GM19239 (cell line): ENCODE data around the genes IL24 and C1orf116.

DNA sequence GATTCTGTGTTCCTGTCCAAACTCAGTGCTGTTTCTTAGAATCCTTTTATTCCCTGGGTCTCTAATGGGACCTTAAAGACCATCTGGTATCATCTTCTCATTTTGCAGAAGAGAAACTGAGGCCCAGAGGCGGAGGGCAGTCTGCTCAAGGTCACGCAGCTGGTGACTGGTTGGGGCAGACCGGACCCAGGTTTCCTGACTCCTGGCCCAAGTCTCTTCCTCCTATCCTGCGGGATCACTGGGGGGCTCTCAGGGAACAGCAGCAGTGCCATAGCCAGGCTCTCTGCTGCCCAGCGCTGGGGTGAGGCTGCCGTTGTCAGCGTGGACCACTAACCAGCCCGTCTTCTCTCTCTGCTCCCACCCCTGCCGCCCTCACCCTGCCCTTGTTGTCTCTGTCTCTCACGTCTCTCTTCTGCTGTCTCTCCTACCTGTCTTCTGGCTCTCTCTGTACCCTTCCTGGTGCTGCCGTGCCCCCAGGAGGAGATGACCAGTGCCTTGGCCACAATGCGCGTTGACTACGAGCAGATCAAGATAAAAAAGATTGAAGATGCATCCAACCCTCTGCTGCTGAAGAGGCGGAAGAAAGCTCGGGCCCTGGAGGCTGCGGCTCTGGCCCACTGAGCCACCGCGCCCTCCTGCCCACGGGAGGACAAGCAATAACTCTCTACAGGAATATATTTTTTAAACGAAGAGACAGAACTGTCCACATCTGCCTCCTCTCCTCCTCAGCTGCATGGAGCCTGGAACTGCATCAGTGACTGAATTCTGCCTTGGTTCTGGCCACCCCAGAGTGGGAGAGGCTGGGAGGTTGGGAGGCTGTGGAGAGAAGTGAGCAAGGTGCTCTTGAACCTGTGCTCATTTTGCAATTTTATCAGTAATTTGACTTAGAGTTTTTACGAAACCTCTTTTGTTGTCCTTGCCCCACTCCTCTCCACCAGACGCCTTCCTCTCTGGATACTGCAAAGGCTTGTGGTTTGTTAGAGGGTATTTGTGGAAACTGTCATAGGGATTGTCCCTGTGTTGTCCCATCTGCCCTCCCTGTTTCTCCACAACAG lies 38.1 kb upstream of the IL19 start:
- RRBS, result no CpG with 5 or more reads among the region's 23 CpGs

GRCh38 chr1:206842482-206842860 lies 23.0 kb upstream of the IL20 start:
- RRBS, result no CpG with 5 or more reads among the region's 5 CpGs

DNA sequence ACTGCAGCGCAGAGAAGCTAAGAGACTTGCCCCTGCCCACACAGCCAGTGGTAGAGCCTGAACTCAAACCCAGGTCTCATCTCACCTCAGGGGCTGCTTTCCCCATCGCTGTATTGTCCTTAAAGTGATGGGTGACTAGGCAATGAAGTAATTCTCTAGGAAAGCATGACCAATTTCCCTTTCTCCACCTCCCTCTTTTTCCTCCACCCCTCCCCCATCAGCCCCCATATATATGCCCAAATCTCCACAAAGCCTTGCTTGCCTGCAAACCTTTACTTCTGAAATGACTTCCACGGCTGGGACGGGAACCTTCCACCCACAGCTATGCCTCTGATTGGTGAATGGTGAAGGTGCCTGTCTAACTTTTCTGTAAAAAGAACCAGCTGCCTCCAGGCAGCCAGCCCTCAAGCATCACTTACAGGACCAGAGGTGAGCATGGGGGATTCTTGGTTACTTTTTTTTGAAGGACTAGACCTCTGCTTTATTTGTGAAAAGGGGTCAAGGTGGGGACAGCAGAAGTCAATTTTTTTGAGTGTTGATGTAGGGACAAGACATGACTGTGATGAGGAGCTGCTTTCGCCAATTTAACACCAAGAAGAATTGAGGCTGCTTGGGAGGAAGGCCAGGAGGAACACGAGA lies at the start of gene IL24:
Gene IL24 (plus strand): TSS at position 257 of the 639 bp plus-strand sequence.
- RRBS, result no CpG with 5 or more reads among the region's 6 CpGs

GRCh38 chr1:206932799-206933373 lies 11.1 kb upstream of the FCMR start:
- RRBS, result 97% methylated on average over 2 of the region's 12 CpGs

GRCh38 chr1:206955263-206955658 lies 9.0 kb upstream of the PIGR start:
- RRBS, result no CpG with 5 or more reads among the region's 5 CpGs

- RRBS, result no CpG with 5 or more reads among the region's 7 CpGs
These were observed 8.0 kb upstream of the FCAMR start for GRCh38 chr1:206978172-206978698.

DNA sequence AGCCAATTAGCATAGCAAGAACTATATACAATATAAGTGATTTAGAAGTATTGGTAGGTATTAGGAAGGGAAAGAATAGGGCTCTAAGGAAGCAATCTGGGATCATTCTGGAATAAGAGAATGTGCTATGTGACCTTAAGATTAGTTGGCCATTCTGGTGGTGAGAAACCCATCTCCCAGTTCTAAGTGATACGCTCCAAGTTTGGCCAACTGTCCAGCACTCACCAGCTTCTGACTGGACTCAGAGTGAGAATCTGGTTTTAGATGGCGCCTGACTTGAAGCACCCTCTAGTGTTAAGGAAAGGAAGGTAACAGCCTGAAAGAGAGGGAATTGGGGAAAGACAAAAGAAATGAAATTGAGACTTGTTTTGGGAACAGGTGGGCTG lies 9.0 kb upstream of the FCAMR start:
- RRBS, result no CpG with 5 or more reads among the region's 2 CpGs

GRCh38 chr1:207002526-207003392 lies 29.8 kb downstream of the C1orf116 start:
- RRBS, result no CpG with 5 or more reads among the region's 3 CpGs

DNA sequence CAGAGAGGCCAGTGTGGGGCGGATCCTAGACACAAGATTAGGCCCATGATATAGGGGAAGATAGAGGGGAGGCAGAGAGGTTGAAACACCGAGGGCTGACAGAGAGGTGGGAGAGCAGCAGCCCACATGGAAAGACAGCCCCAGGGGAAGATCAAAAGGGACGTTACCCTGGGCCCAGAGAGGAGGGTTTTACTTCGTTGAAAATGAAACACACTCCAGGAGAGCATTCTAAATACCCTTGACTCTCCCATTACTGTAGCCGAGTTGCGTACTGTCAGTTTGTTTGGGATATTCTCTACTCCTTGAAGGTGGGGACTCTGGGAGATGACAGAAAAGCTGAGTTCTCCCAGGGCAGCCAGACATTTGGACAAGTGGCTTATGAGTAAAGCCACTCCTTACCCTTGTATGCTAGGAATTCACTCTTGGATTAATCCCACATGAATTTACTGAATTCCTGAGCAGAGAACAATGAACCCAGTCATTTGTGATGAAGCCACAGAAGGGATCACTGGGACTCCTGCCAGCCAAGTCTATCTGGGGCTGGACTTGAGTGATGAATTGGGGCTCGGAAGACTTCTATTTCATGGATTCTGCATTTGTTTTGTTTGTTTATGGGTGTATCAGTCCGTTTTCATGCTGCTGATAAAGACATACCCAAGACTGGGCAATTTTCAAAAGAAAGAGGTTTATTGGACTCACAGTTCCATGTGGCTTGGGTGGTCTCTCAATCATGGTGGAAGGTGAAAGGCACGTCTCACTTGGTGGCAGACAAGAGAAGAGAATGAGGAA lies 25.2 kb downstream of the C1orf116 start:
- RRBS, result no CpG with 5 or more reads among the region's 9 CpGs

GRCh38 chr1:207017677-207017964 lies 14.9 kb downstream of the C1orf116 start:
- RRBS, result no CpG with 5 or more reads among the region's 1 CpG

GRCh38 chr1:207019586-207020119 lies 12.9 kb downstream of the C1orf116 start:
- RRBS, result no CpG with 5 or more reads among the region's 2 CpGs

DNA sequence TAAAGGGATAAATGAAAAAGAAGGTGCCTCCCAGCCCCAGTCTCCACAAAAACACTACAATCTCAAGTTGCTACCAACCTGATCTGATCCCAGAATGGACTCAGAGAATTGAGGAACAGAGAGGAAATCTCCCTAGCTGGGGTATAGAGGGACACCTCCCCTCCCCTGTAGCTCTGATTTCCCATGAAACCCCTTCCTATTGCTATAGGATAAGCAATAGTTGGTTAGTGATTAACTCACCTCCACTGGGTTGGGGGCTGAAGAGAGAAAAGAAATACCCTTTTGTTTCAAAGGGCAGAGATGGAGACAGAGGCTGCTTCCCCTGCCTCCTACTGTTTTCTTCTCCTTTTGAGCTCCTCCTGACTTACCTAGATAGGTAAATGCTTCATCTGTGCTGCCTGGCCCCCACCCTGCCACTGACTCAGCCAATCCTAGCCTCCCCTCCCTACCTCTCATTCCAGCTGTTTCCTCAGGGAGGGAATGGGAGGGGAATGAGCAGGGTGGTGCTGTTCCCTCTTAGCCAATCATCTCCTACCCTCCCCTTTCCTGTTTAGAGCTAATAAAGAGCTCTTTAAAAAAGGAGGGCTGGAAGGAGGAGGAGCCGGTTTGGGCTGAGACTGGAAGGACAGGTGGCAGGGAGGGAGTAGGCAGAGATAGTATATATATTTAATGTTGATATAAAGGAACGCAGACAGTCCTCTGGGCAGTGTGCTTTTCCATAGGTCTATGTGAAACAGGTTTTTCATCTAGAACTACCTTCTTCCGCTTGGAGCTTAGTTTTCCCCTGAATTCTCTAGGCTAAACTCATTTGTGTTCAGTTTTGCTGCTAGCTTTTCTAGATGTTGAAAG lies at the start of gene C1orf116:
Gene C1orf116 (minus strand): TSS at position 418 of the 849 bp plus-strand sequence.
- RRBS, result no CpG with 5 or more reads among the region's 3 CpGs

DNA sequence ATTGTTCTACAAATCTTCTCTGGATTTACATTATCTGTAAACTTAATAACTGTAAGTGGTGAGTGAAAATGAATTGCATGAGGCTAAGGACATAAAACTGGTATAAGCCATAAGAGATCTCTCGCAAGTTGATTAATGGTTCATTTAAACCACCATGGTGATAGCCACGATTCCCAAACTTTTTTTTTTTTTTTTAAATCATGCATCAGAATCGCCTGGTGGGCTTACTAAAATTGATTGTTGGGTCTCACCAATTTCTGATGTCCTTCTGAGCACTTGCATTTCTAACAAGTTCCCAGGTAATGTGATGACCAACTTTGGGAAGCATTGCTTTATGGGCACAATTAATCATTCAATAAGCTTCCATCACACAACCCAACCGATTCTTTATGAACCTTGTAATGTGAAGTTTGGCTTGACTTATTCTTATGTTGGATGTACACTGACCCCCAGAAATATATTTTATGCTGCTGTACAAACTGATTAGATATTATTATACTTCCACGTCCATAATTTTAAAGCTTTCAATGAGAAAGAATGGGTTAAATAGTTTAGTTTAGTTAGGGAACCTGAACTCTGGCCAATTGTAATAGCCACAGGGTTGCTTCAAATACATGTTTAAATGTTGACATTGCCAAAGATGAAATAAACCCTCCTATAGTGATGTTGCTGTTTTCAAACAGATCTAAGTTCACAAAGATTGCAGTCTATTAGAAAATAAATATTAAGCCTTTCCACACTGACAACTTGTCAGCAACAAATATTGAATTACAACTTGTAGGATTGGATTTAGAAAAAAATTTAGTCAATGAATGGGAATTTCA lies 8.0 kb downstream of the YOD1 start:
- RRBS, result no CpG with 5 or more reads among the region's 5 CpGs

- RRBS, result no CpG with 5 or more reads among the region's 5 CpGs
These were observed 1.5 kb downstream of the PFKFB2 start for GRCh38 chr1:207054345-207055260.

GRCh38 chr1:207062289-207062823 lies 9.3 kb downstream of the PFKFB2 start:
- RRBS, result no CpG with 5 or more reads among the region's 8 CpGs

- RRBS, result no CpG with 5 or more reads among the region's 18 CpGs
These were observed 410 bp upstream of the CD55 start for GRCh38 chr1:207321149-207321387.

GRCh38 chr1:207323542-207324394 lies 2.3 kb downstream of the CD55 start:
- RRBS, result no CpG with 5 or more reads among the region's 5 CpGs

- RRBS, result no CpG with 5 or more reads among the region's 3 CpGs
These were observed 13.5 kb downstream of the CD55 start for GRCh38 chr1:207334865-207335566.